Mesenchymal stem cell of adipose (primary cell): ENCODE measurements around the gene HHIPL2.

DNA sequence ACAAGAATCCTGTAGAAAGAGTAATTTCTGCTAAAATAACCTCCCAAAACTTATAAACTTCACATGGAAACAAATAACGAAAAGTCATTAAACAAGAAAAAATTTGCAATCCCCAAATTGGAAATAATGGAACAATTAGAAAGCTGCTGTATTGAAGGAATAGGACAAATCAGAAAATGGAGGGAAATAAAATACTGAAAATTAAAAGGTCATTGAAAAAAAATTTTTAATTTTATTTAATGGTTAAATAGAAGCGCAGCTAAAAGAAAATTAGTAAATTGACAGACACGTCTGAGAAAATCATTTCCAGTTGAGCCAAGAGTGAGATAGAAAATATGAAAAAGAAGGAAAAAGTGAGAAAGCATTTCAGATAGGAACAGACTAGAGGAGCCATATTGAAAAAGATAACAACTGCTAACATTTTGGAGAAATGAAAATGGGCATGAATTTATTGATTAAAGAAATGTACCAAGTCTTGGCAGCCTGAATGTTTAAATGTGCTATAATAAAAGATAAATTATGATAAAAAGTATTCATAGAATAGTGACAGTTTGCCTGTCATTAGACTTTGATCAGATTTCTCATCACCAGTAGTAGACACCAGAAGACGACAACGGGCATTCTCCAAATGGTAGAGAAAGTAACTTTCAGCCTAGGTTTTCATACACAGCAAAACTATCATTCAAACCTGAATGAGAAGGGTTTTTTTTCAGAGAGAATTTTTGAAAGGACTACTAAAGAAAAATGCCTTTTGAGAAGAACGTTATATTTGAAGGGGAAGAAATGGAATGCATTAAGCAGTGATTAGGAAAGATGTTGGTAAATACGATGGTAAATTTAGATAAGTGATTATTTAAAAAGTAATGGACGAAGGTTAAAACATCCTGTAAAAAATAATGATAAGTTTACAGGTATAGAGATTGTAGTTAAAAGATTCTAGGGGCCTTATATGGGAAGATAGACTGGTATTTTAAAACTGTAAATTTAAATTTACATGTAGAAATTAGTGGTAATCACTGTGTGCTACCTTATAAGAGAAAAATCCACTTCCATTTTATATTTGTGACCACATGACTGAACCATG lies 31.7 kb downstream of the KCTD3 start:
- CAGE, long polyA plus RNA, result no peak

GRCh38 chr1:215637059-215637744 lies 70.1 kb downstream of the KCTD3 start:
- CAGE, long polyA plus RNA, result no peak

DNA sequence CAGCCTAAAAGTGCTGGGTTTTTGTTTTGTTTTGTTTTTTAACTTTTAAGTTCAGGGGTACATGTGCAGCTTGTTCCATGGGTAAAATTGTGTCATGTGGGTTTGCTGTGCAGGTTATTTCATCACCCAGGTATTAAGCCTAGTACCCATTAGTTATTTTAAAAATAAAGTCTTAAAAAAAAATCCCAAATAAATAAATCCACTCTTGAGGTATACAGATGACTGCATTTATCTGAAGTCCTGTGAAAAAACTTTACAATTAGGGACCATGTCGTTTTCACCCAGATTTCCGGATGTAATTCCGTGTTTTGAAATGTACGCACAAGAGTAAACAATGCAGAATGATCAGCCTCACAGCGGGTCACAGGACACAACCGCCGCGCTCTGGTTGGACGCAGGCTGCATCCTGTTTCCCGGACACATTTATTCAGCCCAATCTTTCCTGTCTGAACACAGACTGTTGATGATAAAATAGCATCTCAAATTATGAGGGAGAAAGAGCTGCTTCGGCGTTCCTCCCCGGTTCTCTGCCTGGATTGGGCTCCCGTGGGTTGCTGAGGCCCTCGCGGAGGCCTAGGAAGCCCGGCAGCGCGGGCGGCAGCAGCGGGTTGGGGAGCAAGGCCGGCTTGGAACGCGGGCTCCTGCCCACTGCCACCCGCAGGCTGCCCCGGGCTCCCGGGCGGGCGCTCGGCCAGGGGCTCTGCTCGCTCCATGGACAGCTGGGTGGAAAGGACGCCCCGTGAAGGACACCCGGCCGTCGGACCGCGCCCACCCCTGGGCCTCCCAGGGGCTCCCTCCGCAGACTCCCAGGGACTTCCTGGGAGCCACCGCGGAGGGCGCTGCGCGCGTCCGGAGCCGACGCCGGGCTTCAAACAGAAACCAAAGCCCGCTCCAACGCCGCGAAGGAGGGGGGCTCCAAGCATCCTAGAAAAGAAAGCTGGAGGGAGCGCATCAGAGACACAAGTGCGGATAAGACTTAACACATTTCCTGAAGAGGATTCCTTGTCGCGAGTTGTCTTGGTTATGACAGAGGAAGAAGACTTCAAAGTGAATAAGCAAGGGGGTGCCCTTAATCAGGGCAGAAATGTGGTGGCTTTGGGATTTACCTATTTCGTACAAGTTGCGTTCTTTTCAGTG lies 122.4 kb downstream of the ESRRG start:
- CAGE, long polyA plus RNA, result no peak

DNA sequence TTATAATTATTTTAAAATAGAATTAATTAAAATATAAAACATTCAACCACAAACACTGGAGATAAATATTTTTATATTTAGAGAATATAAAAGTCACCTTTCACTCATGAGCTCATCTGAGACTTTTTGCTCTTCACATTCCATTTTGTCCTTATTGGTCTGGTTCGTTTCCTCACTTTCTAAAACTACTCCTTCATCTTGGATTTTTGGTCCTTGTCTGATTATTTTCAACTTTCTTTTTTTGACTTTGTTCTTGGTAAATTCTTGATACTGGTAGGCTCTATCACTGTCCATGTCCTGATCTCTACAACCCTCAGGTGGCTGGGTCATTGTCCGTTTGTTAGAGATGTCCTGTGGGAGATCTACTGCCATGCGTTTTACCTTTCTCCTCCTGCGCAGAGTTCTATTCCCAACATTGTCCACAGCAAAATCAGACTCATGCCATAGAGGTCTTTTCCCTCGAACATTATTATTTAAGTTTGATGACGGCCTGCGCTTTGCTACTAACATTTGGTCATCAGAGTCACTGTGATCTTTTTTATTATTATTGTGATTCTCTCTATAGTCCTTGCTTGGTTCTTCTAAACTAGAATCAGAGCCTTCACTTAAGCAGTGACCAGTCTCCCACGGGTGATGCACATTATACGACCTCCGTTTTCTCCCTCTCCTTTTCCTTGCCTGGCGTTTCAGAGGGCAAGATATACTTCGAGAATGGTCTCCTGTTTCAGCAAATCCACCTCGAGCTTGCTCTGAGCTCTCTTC lies 11.0 kb downstream of the GPATCH2 start:
- CAGE, long polyA plus RNA, result no peak

GRCh38 chr1:218446852-218447352 lies 101.8 kb downstream of the TGFB2 start:
- CAGE, long polyA plus RNA, result no peak

DNA sequence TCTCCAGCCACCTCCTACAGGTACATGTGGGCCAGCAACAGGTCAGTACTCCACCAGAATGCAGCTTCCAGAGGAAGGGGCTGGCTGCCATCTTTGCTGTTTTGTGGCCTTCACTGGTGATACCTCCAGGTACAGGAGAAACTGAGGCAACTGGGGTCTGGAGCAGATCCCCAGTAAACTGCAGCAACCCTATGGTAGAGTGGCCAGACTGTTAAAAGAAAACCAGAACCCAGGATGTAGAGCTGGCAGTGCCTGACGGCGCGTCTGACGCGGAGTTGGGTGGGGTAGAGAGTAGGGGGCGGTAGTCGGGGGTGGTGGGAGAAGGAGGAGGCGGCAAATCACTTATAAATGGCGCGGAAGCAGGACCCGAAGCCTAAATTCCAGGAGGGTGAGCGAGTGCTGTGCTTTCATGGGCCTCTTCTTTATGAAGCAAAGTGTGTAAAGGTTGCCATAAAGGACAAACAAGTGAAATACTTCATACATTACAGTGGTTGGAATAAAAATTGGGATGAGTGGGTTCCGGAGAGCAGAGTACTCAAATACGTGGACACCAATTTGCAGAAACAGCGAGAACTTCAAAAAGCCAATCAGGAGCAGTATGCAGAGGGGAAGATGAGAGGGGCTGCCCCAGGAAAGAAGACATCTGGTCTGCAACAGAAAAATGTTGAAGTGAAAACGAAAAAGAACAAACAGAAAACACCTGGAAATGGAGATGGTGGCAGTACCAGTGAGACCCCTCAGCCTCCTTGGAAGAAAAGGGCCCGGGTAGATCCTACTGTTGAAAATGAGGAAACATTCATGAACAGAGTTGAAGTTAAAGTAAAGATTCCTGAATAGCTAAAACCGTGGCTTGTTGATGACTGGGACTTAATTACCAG lies 18.8 kb downstream of the RAB3GAP2 start:
- CAGE, long polyA plus RNA, result no peak

DNA sequence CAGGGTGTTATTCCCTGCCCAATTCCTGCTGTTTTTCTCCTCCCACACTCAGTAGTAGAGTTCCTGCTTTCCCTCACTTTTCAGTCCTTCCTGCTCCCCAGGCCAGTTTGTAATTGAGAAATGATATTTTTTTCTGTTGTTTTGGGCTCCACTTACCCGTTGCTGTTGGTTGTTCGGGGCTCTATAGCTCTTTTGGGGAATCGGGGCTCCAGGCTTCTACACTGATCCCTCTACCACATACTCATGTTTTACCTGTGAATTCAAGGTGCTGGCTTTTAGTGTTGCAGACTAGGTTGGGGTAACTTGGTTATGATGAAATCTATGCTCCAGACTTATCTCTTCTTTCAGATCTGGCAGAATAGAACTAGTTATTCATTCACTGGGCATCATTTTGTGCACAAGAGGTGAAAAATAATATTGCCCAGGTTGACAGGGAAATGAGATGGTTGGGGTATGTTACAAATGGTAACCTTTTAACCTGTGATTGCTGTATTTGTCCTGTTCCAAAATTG lies 3.5 kb downstream of the MTARC2 start:
- CAGE, long polyA plus RNA, result no peak

DNA sequence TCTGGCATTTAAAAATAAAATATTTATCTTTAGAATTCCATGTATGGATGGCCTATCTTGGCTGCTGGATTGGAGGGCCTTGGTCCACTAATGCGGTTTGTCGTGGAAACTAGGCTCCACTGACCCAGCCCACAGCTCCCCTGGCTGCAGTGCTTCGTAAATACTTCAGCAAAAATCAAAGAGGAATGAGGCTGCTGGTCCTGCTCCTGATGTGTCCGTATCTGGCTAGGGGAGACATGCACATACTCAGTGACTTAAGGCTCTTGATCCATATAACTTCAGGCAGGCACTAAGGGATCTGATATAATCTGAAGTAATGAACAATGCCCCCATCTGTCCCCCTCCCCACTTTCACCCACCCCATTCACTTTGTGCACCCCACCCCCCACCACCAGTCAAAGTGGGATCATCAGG lies 17.7 kb downstream of the MTARC1 start:
- CAGE, long polyA plus RNA, result no peak

GRCh38 chr1:220962214-220962728 lies 83.0 kb downstream of the HLX start:
- CAGE, long polyA plus RNA, result no peak

DNA sequence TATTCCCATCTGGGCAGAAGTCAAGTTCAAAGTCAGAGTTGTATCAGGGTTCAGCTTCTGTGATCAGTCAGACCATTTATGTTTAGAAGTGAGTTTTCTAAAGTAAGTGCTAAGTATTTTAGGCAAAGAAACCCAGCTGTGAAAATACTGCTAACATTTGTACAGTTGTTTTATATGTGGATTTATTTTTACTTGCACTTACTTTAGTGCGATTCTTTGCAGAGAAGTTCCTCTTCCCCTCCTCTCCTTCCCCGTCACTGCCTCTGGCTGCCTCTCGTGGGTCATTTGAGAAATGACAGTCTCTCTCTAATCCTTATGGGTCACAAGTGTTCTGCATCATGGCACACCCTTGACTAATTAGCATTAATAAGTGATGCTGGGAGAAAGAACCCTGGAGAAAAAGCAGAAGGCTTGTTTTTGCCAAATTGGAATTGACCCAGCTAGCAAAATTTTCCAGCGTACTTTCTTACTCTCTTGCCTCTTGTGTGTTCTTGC lies 301.3 kb downstream of the DUSP10 start:
- CAGE, long polyA plus RNA, result no peak

DNA sequence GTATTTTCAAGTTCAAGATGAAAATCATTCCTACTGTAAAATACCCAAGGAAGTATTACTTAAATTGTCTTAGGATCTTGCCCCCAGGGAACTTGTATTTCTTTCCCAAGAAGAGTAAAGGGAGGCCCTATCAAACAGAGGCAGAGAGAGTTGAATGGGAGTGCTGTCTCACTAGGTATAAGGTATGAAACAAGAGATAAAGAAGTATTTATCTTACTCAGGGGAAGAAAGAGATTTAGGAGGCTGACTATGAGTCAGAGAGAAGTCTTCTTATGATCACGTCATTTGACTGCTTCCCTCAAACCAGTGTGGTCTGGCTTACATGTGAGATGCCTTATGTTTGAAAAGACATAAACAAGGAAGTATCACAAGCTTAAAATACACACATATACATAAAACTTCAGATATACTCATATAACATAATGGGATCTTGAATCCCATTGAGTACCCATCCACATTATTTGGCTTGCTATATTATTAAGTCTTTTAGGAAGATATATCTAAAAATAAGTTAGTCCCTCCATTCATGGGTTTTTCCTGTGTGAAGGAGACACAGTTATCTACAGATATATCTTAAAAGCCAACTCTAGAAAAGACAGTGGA lies 29.6 kb downstream of the DUSP10 start:
- CAGE, long polyA plus RNA, result no peak

DNA sequence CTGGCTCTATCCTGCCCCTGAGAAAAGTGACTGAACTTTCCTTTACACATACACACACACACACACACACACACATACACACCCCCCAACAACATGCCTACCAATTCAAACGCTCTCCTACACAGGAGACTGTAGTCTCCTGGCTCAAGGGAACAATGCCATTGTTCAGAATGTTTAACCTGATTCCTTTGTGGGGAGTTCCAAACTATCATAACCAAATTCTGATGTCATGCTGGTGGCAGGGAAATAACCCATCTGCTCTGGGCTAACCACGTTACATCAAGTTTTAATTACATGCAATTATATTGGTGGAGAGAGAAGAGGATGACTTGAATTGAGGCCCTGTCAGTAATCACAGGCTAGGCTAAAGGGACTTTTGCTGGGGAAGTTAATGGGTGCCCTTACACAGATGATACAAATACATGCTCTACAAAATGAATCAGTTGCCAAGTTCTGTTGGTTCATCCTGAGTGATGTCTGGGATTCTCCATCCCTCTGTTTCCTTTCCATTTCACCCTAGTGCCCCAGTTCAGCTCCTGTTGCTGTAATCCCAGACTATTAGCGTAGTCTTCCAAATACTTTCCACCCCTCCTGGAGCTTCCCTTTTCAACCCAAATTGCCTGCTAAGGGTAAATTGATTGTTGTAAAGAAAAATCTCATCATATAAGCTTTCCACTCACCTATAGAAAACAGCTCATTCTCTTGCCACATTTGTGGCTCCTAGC lies 52.5 kb upstream of the DUSP10 start:
- CAGE, long polyA plus RNA, result no peak

DNA sequence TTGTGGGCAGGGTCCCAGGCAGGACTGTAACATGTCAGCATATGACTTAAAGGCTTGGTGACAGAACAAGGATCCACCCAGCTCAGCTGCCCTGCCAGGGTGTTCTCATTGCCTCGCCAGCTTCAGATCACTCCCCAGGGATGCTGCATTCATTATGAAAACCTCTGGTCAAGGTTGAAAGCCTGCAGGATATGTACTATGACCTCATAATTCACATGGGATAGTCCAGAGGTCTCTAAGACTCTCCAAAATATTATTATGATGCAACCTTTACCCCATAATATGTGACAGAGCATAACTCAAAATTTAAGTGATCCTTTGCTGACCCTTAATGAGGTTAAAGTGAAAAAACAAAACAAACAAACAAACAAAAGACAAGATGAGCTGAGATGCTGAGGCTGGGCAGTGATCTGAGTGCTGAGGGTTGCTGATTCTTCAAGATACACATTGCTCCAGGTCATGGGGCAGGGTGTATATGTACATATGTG lies 98.7 kb upstream of the DUSP10 start:
- CAGE, long polyA plus RNA, result no peak

GRCh38 chr1:222044124-222044543 lies 302.2 kb upstream of the DUSP10 start:
- CAGE, long polyA plus RNA, result no peak

GRCh38 chr1:222060095-222060578 lies 318.2 kb upstream of the DUSP10 start:
- CAGE, long polyA plus RNA, result no peak

- CAGE, long polyA plus RNA, result no peak
These were observed 82.4 kb downstream of the HHIPL2 start for GRCh38 chr1:222465228-222466182.

DNA sequence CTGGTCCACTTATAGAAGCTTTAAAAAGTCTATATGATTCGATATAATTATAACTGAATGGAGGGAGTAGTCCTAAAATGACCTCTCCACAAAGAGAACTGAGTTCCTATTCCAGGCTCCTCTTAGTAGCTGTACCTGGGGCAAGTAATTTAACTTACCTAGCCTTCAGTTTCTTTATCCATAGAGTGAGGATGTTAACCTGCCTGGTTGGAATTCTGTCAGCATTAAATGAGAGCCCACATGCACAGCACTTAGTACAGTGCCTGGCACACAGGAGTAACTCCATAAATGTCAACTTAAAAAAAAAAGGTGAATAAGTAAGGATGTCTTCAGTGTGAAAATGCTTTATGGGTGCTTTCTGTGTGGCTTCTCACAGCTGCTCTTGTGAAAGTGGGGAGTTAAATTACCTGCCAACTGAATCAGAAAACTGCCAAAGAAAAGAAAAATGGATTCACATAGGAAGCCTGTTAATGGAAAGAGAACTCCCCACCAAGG lies 23.1 kb downstream of the HHIPL2 start:
- CAGE, long polyA plus RNA, result no peak

GRCh38 chr1:222547819-222548418 lies at the start of gene HHIPL2:
HHIPL2 (minus strand) TSS chr1:222548104.
- CAGE, long polyA plus RNA, result no peak

- CAGE, long polyA plus RNA, result no peak
These were observed 1.7 kb downstream of the FAM177B start for GRCh38 chr1:222738639-222739216.

DNA sequence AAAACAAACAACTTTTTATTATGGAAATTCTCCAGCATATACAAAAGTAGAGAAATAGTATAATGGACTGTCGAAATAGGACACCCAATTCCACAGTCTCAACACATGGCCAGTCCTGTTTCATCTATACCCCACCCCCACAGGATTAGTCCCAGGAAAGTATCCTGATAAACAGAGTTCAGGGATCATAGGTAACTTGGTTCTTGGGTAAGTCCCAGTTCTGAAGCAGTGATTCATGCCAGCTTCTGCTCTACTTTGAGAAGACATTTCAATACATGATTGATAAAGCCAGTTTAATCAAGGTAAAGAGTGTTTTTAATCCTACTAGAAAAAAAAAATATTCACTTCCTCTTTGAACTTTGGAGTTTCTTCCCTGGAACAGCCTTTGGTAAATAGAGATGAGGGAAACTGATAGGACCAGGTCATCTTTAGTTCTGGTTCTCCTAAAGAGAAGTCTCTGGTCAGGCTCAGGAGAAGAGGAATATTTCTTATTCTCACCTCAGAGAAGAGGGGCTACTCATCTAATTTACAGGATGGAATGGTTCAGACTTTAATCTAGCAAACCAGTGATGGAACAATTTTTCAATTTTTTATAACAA lies 142.4 kb downstream of the TLR5 start:
- CAGE, long polyA plus RNA, result no peak